Esophagus squamous epithelium (tissue), 4 donors: ENCODE measurements around a stretch of chrX.

DNA sequence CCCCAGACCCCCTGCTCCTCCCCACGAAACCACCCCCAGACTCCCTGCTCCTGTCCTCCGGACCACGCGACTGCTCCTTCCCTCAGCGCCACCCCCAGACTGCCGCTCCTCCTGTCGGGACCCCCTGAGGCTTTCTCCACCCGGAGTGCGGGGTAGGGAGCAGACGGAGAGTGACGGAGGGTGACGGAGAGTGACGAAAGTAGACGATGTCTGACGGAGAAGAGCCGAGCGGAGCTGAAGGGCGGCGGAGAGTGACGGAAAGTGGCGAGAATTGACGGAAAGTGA is 267.3 kb upstream of the PLCXD1 start:
- PRO-cap: no peak
- RAMPAGE, long total RNA, 4 experiments: no peak in any of the 4 experiments

GRCh38 chrX:261216-261904 is 19.8 kb upstream of the PLCXD1 start:
- PRO-cap: bidirectional peak, plus-strand start at chrX:261841, minus-strand start at chrX:261615
- RAMPAGE, long total RNA, 4 experiments: no peak in any of the 4 experiments

DNA sequence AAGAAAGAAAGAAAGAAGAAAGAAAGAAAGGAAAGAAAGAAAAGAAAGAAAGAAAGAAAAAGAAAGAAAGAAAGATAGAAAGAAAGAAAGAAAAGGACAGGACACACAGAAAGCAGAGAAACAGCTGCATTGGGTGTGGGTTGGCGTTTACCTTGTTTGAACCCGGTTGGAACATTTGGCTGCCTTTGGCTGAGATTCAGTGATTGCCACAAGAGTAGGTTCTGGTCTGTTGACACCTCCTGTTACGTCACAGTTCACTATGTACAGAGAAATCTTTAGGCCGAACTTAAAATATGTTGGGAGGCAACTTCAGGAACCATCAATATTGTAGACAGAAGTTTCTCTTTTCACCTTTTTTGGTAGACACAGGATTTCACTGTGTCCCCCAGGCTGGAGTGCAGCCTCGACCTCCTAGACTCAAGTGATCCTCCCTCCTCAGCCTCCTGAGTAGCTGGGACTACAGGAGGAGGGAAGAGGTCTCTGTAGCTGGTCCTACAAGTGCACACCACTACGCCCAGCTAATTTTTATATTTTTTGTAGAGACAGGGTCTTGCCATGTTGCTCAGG is 16.3 kb upstream of the PLCXD1 start:
- PRO-cap: no peak
- RAMPAGE, long total RNA, 4 experiments: no peak in any of the 4 experiments

- PRO-cap: no peak
- RAMPAGE, long total RNA, 4 experiments: no peak in any of the 4 experiments
These were observed 4.2 kb downstream of the PLCXD1 start for GRCh38 chrX:285308-285875.

DNA sequence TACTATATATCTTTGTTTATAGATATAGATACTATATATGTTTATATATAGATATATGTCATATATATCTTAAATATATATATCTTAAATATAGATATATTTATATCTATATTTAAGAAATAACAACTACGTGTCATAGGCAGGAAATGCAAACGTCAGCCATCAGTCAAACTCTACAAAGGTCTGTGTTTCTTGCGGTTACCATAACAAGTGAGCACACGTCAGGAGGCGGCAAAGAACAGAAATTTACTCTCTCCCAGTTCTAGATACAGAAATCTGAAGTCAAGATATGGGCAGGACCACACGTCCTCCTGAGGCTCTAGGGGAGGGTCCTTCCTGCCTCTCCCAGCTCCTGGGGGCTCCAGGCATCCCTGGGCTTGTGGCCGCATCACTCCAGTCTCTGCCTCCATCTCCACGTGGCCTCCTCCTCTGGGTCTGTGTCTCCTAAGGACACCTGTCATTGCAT is 6.5 kb downstream of the PLCXD1 start:
- PRO-cap: unidirectional peak, plus-strand start at position 273 of the sequence
- RAMPAGE, long total RNA, 4 experiments: no peak in any of the 4 experiments

DNA sequence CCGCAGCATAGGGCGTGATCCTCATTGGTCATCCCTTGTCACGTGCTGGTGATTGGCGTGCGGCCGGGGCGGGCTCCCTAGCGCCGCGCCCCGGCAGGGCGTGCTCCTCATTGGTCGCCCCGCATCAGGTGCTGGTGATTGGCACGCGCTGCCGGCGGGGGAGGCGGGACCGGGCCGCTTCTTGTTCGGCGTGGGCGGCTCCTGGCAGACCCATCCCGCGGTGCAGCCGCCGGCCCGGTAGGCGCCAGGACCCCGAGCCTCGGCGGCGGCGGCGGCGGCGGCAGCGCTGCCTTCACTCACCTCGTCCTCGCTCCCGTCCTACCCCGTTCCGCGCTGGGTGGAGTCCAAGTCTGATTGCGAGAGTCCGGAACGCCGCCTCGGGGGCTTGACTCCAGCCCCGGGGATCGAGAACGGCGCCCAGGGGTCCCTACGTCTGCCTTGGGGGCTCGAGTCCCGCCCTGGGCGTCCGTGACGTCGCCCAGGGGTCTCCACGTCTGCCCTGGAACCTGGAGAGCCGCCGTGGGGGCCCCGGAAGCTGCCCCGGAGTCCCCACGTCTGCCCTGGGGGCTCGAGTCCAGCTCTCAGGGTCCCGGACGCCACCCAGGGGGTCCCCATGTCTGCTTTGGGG is 498 bp upstream of the GTPBP6 start:
- PRO-cap: bidirectional peak, plus-strand start at position 213 of the sequence, minus-strand start outside the sequence
- RAMPAGE, long total RNA, 4 experiments: no peak in any of the 4 experiments

GRCh38 chrX:499652-500644 is 113.2 kb upstream of the PPP2R3B start:
- PRO-cap: no peak
- RAMPAGE, long total RNA, 4 experiments: no peak in any of the 4 experiments

DNA sequence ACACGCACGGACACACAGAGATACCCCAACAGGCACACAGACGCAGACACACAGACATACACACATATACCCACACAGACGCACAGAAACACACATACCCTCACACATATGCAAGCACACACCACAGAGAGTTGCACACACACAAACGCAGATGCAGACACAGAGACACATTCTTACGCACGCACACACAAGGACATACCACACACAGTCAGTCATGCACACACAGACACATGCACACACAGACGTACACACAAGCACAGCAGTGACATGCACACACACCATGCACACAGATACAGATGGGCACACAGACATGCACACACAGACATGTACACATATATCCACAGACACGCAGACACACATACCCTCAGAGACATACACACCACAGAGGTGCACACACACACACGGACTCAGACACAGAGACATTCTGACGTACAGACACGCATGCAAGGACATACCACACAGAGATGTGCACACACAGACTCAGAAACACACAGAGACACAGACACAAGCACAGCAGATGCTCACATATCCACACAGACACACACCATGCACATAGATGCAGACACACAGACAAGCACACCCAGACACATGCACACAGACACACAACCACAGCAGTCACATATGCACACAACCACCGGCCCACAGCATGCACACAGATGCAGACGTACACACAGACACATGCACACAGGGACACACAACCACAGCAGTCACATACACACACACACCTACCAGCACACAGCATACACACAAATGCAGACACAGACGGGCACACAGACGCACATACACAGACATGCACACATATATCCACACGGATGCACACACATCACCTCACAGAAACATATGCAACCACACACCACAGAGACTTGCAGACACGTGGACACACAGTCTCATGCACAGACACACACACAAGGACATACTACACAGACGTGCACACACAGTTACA is 24.9 kb upstream of the SLC25A6 start:
- PRO-cap: no peak
- RAMPAGE, long total RNA, 4 experiments: no peak in any of the 4 experiments

GRCh38 chrX:1435195-1435905 is 17.4 kb downstream of the ASMTL start:
- PRO-cap: no peak
- RAMPAGE, long total RNA, 4 experiments: no peak in any of the 4 experiments

- PRO-cap: no peak
- RAMPAGE, long total RNA, 4 experiments: no peak in any of the 4 experiments
These were observed 10.1 kb upstream of the ASMTL start for GRCh38 chrX:1462355-1463646.

DNA sequence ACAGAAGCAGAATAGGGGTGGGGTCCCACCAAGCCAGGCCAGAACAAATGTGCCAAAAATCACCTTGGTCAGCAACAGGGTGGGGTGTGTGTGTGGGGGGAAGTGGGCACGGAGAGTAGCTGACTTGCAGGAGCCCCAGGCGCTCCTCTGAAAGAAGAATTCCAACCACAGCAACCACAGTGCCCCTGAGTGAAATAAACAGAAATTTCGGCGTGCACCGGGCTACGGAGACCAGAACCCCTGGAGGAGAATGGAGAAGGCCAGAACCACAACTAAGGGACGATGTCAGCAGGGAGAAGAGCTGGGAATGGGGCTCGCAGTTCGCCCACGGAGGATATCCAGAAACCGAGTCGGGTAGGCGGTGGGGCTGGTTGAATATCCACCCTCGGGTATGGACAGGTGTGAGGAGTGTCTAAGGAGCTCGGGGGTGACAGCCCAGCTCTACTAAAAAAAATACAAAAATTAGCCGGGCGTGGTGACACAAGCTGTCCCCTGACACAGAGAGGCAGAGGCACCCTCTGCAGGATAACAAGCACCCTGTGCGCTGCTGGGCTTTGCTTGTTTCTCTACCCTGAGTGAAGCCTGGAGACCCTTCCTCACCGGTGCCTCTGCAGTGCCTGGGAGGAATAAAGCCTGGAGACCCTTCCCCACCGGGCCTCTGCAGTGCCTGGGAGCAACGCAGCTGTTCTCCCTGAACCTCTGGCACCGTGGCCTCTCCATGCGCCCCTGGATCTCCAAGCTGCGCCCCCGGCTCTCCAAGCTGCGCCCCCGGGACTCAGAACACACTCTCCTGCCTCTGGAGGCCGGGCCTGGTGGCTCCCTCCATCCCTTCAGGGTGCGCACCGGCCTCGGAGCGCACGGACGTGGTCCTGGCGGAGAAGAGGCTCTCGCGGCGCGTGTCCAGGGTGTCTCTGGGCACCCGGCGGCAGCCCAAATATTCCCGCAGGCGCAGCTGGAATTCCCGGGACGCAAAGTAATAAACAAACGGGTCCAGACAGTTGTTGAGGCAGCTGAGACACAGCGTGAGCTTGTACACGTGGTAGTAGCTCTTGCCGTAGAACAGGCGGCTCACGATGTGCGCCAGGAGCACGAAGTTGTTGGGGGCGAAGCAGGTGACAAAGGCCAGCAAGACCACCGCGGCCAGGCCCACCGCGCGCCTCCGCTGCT is 12.4 kb upstream of the ASMTL start:
- PRO-cap: no peak
- RAMPAGE, long total RNA, 4 experiments: no peak in any of the 4 experiments

- PRO-cap: no peak
- RAMPAGE, long total RNA, 4 experiments: no peak in any of the 4 experiments
These were observed 9.1 kb upstream of the ASMT start for GRCh38 chrX:1605701-1606122.

DNA sequence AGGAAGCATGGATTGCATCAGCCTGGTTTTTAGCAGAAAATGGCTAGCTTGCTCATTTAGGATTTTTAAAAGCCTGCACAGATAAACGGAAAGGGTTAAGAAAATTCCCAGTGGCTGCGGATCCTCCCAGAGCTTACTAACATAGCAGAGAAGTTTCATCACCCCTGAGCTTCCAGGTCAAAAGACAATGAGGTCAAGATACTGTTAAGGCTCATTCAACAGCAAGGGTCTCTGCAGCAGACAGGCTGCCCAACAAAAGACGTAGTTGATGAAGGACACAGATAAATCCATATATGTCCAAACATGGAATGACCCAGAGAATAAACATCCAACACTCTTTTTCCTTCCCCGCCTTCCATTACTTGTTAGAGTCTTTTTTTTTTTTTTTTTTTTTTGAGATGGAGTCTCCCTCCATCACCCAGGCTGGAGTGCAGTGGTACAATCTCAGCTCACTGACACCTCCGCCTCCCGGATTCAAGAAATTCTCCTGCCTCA is 220.3 kb downstream of the ASMT start:
- PRO-cap: no peak
- RAMPAGE, long total RNA, 4 experiments: no peak in any of the 4 experiments

DNA sequence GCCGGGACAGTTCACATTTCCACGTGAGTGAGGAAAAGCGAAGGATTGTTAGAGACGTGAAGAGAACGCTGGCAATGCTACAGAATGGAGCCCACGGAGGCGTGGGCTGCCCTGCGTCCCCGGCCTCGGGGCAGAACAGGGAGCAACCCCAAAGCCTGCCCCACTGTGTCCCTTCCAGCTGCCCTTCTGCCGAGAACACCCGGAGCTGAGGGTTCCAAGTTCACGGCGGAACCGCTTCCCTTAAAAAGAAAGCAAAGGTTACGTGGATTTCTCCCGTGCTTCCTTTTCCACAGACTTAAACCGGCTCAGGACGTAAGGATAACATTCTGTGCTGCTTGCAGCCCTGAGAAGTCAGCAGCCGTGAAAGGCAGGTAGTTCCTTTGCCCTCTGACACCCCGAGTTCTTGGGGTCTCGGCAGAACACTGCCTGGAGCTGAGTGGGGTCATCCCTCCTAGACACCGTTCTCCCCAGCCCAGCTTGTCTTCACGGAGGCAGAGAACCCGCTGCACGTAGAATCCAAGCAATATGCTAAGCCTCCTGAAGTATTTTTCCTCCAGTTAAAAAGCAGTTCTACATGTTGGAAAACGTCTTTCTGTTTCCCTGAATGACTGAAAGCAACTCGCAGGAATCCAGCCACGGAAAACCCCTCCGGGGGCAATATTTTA is 14.1 kb downstream of the DHRSX start:
- PRO-cap: no peak
- RAMPAGE, long total RNA, 4 experiments: no peak in any of the 4 experiments

DNA sequence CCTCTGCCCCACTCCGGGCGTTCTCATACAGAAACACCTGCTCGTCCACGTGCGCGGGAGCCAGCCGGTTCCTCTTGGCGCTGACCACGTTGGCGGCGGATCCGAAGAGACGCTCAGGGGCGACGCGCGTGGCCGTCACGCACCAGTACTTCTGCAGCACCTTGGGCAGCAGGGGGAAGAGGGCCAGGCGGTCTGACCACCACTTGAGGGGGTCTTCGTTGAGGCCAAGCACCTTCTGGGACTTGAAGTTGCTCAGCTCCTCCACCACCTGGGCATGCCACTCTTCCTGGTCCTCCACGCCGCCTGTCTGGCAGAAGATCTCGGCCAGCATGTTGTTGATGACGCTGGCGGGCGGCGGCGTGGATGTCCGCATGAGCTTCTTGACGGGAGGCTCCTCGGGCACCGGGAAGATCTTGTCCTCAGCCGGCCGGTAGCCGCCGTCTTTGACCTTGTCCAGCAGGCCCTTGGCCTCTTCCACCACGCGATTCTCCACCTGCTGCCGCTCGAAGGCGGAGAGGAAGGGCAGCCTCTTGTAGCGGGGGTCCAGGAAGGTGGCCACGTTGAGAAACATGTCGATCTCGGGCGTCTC is 11.9 kb downstream of the DHRSX start:
- PRO-cap: no peak
- RAMPAGE, long total RNA, 4 experiments: no peak in any of the 4 experiments

GRCh38 chrX:2593772-2594167 is 93.0 kb upstream of the DHRSX start:
- PRO-cap: no peak
- RAMPAGE, long total RNA, 4 experiments: no peak in any of the 4 experiments

DNA sequence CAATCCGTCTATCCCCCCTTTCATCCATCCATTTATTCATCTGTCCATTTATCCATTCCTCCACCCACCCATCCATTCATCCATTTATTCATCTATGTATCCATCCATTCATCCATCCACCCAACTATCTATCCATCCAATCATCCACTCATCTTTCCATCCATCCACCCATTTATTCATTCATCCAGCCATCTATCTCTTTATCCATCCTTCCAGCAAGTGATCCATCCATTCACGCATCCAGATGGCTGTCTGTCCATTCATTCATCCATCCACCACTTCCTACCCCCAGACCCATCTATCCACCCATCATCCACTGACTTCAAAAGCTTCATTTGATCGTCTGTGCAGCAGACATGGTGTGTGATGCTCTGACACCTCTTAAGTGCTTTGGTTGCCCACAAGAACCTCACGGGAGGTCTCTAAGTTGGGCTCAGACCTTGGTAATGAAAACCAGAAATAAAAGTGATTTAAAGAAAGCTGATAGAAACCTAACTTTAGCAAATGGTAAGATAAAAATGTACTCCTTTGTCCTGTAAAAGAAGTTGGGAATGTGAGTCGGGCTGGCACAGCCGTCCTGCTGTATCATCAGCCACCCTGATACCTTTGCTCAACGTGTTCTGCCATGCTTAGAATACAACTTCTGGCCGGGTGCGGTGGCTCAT is 83.8 kb upstream of the CD99 start:
- PRO-cap: no peak
- RAMPAGE, long total RNA, 4 experiments: no peak in any of the 4 experiments

GRCh38 chrX:2649688-2650353 is 41.3 kb upstream of the CD99 start:
- PRO-cap: no peak
- RAMPAGE, long total RNA, 4 experiments: no peak in any of the 4 experiments

DNA sequence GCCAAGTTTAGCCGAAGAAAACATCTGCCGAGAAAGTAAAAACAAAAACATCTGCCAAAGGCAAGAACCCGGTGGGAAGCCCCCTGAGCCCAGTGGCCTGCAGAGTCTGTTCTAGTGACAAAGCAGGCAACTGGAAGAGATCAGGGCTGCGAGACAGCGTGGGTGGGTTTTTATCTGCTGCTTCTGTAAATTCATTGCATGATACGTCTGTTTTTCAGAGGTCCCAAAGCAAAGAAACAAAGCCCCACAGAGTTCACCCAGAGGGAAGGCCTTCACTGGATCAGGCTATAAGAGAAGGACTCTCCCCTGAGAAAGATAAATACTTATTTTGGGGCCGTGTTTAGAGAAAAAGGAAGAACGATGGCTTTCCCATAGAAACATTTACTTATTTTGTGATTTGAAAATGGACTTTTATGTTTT is 26.4 kb upstream of the CD99 start:
- PRO-cap: no peak
- RAMPAGE, long total RNA, 4 experiments: no peak in any of the 4 experiments

DNA sequence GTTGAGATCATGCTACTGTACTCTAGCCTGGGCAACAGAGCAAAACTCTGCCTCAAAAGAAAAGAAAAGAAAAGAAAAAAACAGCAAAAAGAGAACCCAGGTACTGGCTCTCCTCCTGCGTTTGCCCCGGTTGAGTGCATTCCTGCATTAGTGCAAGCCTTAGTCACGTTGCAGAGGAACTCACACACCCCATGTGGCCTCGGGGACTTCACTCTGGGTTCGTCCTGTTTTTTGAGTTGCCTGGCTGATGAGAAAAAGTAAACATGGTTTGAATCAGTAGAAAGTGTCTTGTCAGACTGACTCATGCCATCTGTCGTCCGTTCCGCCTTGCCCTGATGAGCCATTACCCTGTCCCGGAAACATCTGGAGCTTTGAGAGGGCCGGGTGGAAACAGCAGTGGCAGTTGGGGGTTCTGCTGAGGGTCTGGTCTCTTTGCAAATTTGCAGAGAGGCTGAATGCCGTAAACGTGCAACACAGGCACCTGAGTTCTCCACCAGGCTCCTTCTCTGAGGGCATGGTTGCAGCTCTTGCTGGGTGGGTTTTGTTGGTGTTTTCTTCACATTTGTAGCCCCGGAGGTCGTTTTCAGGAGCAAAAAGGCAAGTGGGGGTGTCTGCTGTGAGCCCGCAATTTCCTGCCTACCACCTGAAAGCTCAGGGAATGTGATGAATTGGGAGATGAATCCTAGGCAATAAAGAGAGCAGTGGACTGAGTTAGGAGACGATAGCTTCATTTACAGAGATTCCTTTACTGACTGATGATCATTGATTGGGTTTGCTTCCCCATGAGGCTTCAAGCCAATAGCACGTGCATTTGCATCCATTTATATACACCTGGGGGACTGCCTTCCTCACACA is 16.4 kb downstream of the CD99 start:
- PRO-cap: no peak
- RAMPAGE, long total RNA, 4 experiments: no peak in any of the 4 experiments